Transverse colon (tissue), 4 donors: ENCODE measurements around a stretch of chr6.

DNA sequence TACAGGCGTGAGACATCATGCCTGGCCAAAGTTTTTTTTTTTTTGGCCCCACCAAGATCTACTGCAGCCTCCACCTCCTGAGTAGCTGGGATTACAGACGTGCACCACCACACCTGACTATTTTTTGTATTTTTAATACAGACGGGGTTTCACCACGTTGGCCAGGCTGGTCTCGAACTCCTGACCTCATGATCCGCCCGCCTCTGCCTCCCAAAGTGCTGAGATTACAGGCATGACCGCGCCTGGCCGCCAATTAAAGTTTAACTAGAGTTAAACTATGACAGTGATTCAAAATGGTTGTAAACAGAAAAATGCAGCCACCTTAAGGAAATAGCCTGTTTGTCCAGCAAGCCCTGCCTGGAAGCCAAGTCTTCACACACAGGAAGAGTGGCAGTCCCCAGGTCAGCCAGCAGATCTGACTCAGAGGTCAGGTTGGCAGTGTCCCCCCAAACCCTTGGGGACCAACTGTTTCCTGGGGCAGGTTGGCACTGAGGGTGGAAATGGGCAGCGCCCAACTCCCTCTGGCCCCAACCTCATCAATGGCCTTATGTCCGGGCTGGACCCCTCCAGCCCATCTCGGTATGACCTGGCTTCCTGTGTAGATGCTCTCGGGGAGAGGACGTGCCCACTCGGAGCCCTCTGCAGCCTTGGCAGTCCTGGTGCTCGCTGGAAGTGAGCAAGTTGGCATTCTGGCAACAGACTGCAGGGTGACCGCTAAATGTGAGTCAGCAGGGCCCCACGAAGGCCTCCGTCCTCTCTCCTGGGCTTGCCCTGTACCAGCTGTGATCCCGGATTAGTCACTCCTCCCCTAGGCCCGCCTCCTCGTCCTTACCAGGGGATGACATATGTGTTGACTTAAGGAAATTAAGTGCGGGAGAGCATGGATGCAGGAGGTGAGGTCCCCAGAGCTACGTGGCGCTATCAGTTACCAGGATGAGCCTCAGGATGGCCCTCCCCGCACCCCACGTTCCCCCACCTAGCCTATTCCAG, 9.7 kb upstream of the HSP90AB1 start:
- PRO-cap: unidirectional peak, plus-strand start at position 393 of the sequence; bidirectional peak, plus-strand start at position 867 of the sequence, minus-strand start at position 674 of the sequence
- RAMPAGE, long total RNA, 4 experiments: no peak in any of the 4 experiments

DNA sequence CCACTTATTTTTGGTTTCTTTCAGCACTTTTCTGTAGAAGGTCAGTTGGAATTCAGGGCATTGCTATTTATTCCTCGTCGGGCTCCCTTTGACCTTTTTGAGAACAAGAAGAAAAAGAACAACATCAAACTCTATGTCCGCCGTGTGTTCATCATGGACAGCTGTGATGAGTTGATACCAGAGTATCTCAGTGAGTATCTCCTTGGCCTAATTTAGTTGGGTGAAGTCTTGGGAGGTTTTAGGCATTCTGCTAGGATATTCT, 4.1 kb downstream of the HSP90AB1 start:
- PRO-cap: no peak
- RAMPAGE, long total RNA, 4 experiments: no peak in any of the 4 experiments

GRCh38 chr6:44258022-44258216, 591 bp upstream of the SLC35B2 start:
- PRO-cap: no peak
- RAMPAGE, long total RNA, 4 experiments: no peak in any of the 4 experiments

DNA sequence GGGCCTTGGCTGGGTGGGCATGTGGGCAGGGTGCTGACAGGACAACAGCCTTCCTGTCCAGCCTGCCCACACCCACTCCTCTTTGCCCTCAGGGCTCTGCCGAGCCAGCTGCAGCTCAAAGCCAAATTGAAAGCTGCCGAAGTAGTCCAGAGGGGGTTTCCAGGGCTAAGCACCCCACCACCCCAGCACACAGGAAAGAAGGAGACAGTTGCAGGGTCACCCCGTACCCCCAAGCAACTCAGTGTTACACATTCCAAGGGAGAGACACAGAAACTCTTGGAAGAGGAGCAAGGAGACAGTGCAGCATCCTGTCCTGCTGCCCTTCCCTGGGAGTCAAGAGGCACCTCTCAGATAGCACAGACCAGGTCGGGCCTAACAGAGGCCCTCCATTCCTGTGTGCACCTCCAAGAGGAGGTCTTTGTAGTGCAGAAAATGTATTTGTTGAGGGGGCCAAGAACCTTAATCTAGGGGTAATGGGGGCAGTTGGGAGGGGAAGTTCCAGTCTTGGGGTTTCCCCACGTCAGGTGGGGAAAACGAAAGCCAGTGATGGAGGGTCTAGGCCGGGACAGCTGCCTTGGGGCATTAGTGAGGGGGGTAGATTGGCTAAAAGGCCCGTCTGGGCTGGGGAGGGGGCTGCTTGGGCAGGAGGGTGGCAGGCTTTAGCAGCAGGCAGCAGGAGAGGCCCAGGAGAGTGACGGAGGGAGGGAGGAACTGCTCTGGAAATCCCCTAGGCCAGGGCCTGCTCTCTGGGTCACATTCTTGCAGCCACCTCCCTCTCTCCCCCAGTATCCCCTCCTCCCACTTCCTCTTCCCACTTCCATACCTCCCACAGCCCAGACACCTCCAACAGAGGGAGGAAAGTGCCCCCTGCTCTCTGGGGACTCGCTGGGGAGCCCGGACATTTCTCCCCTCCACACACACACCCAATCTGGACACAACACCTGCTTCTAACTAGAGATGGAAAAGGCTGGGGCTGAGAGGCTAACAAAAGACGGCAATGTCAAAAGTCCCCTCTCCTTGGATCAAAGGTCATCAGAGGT, 2.2 kb downstream of the NFKBIE start:
- PRO-cap: bidirectional peak, plus-strand start at position 144 of the sequence, minus-strand start at position 76 of the sequence; unidirectional peak, plus-strand start at position 543 of the sequence; bidirectional peak, plus-strand start at position 756 of the sequence, minus-strand start at position 693 of the sequence
- RAMPAGE, long total RNA, 4 experiments: no peak in any of the 4 experiments

- PRO-cap: no peak
- RAMPAGE, long total RNA, 4 experiments: no peak in any of the 4 experiments
These were observed 671 bp downstream of the TMEM151B start for GRCh38 chr6:44270908-44271334.

DNA sequence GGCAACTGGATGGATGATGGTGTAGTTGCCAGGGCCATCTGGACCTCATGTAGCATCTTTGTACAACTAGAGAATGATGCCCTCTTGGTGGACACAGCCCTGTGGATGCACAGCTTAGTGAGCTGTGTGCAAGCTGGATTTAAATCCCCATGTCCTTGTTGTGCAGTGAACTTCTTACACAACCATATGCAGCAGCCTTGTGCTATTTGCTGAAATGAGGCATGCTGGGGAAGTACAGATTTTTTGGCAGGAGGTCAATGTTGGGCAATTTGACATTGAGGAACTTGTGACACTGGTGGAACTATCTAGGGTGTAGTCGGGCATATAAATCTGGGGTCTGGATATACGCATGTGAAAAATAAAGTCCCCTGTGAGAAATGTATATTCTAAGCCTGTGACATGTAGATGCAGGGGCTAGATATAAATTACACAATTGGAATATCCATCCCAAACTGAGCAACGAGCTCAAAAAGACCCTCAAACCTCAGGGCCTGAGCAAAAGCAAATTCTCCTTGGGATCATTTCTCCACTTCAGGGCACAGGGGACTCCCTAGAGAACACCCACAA, 5.7 kb upstream of the CDC5L start:
- PRO-cap: no peak
- RAMPAGE, long total RNA, 4 experiments: no peak in any of the 4 experiments

DNA sequence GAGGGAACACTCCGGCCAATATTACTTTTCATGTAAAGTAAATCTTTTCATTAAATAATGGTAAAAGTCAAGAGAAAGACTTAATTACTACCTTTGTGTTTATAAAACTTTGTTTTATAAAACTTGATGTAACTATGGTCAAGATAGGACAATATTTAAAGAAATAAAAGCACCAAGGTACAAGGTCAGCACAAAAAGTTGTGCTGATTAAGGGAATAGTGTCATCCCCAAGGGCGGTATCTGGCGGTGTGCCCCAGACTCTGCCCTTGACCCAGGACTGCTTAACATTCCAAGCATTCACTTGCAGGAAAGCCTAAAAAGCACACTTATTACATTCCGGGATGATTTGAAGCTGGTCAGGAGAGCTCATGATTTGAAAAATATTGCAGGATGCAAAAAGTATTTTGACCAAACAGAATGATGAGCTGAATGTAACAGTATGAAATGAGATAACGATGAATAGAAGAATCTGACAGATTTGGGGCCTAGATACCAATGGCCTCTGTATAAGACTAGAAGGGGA, 77.0 kb downstream of the CDC5L start:
- PRO-cap: no peak
- RAMPAGE, long total RNA, 4 experiments: no peak in any of the 4 experiments

- PRO-cap: unidirectional peak, plus-strand start at chr6:45419507; bidirectional peak, plus-strand start at chr6:45419752, minus-strand start at chr6:45419765; bidirectional peak, plus-strand start at chr6:45419866, minus-strand start at chr6:45419871
- RAMPAGE, long total RNA, 4 experiments: no peak in any of the 4 experiments
These were observed 41.8 kb upstream of the SUPT3H start for GRCh38 chr6:45419367-45420127.

DNA sequence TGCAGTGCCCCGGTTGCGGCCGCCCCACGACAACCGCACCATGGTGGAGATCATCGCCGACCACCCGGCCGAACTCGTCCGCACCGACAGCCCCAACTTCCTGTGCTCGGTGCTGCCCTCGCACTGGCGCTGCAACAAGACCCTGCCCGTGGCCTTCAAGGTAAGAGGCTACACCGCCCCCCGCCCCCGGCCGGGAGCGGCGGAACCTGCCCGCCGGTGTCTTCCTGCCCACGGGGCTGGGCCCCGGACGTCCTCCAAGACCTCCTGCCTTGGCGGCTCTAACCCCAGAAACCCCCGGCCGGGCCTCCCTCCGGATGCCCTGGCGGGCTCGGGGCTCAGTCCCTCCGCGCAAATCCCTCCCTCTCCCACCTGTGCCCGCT, 45.1 kb upstream of the SUPT3H start:
- PRO-cap: bidirectional peak, plus-strand start at position 287 of the sequence, minus-strand start at position 125 of the sequence
- RAMPAGE, long total RNA, 4 experiments: no peak in any of the 4 experiments

DNA sequence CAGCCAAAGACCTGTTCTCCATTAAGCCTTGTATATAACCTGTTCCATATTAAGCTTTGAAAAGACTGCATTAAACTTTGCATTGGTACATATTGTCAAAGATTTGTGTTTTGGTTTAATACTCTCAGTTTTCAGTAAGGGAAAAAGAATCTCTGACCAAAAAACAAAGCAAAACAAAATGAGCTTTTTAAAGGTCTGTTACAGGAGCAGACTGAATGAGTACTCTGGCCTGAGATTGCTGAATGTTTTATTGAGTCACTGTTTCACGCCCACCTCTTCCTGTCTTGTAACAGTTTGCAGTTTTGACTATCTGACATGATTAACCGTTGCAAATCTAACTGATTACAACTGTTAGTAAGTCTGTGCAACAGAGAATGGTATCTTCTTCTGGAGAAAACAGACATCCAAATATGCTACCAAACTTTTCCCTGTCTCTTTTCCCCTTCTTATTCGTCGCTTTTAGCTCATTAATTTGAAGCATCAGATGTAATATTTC, 59.0 kb upstream of the SUPT3H start:
- PRO-cap: unidirectional peak, minus-strand start at position 221 of the sequence
- RAMPAGE, long total RNA, 4 experiments: no peak in any of the 4 experiments

- PRO-cap: no peak
- RAMPAGE, long total RNA, 4 experiments: no peak in any of the 4 experiments
These were observed 59.5 kb upstream of the SUPT3H start for GRCh38 chr6:45437200-45437644.

- PRO-cap: no peak
- RAMPAGE, long total RNA, 4 experiments: no peak in any of the 4 experiments
These were observed 100.5 kb upstream of the SUPT3H start for GRCh38 chr6:45478316-45478601.

- PRO-cap: no peak
- RAMPAGE, long total RNA, 4 experiments: no peak in any of the 4 experiments
These were observed 152.7 kb upstream of the SUPT3H start for GRCh38 chr6:45530328-45530853.

DNA sequence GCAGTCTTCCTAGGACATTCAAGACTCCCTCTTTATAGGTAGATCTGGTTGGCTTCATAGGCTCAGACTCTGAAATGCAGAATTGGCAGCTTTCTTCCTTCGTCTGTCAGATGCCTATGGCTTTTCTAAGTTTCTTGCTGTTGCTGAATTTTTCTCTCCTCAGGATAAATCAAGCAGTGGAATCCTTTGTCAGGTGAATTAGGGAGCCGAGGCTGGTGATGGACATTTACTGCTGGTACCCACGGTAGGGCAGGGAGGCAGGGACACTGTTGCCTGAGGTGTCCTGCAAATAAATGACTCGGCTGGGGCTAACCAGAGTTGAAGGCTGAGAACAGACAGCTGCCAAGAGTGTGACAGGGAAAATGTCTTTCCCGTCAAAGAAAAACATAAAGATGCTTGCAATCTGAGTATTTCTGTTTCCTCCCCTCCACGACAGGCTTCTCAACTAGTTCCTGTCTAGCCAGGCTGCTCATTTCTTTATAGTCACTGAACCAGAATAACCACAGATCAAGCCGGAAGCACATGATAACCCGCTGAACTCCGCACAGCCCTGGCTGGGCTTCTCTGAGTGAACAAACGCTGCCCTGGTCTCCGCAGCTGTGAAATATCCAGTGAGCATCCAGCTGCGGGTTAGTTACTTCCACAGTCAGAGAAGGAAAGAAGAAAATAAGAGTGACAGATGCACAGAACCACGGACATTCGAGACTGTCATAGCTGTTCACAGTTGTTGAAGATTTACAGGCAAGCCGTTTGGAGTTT, 299.6 kb upstream of the SUPT3H start:
- PRO-cap: unidirectional peak, plus-strand start at position 545 of the sequence
- RAMPAGE, long total RNA, 4 experiments: no peak in any of the 4 experiments

DNA sequence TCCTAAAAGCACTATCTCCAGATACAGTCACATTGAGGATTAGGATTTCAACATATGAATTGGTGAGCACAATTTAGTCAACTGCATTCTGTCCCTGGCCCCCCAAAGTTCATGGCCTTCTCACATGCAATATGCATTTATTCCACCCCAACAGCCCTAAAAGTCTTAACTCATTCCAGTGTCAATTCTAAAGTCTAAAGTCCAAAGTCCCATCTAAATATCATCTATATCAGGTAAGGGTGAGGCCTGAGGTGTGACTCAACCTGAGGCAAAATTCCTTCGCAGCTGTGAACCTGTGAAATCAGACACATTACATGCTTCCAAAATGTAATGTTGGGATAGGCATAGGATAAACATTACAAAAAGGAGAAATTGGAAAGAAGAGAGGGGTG, 27.8 kb downstream of the CLIC5 start:
- PRO-cap: unidirectional peak, minus-strand start at position 113 of the sequence
- RAMPAGE, long total RNA, 4 experiments: no peak in any of the 4 experiments

DNA sequence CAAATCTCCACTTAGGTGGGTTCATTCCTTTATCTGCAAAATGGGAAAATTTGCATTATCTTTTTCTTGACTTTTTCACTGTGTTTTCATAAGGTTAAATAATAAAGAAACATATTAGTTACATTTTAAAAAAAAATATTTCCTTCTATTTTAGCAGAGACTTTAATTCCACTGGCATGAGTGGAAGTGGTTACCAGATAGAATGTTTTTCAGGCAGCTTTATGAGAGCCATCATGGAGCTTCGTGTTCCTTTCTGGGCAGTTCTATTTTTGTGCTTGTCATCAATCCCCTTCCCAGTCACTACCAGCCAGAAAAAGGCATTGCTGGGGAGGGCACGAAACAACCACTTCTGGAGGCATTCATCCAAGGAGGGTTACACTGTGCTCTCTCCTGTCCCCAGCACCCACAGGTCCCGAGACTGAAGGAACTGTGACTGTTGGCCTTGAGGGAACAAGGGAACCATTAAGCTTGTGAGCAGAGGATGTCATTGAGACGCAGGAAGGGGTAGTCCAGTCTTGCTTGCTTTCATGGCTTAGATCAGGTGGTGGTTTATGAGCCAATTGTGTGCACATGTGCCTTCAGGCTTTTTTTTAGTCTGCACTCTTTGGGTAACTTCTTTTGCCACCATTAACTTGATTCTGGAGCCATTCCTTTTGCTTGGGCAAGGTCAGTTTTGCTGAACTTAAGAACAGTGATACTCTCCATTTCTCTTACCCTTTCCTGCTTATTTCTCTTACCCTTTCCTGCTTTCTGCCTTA, 20.1 kb upstream of the ENPP5 start:
- PRO-cap: no peak
- RAMPAGE, long total RNA, 4 experiments: no peak in any of the 4 experiments

DNA sequence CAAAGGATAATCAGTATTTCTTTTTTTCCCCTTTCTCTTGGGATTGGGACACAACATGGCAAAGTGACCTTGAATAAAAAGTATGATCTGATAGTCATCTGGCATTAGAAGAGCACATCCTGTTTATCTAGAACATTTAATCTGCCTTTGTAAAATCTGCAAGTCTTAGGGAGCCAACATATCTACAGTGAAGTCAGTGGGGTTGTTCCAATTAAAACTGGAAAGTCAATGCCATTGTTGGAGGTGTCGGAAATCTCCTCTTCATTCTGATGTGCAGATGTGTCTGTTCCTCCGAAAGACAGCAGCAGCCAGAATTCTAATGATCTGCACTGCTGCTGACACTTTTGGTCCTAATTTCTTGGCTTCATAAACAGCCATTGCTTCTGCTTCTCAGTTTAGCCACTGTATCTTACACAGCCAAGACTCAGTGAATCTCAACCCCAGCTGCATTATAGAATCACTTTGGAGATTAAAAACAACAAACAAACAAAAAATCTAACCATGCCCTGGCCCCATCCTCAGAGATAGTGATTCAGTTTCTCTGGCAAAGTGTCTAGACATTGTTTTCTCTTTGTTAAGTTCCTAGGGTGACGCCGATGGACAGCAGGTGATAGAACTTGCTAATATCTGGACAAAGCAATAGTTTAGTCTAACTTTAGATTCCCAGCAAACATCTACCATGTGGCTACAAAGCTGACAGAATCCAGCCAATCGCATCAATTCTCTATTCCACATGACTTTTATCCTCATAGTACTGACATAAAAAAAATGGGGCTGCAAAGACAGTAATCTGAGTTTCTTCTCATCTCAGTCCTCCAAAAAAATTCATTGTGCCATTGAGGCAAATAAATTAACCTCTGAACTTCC, 3.0 kb downstream of the ADGRF5 start:
- PRO-cap: no peak
- RAMPAGE, long total RNA, 4 experiments: no peak in any of the 4 experiments

GRCh38 chr6:46932609-46932912, 10.8 kb upstream of the ADGRF5 start:
- PRO-cap: no peak
- RAMPAGE, long total RNA, 4 experiments: no peak in any of the 4 experiments

GRCh38 chr6:46952273-46952542, 30.5 kb upstream of the ADGRF5 start:
- PRO-cap: no peak
- RAMPAGE, long total RNA, 4 experiments: no peak in any of the 4 experiments

- PRO-cap: no peak
- RAMPAGE, long total RNA, 4 experiments: no peak in any of the 4 experiments
These were observed 104.5 kb upstream of the ADGRF1 start for GRCh38 chr6:47146352-47147237.